ENCODE measurements around a stretch of chr2.

GRCh38 chr2:222863919-222864831 is 3.3 kb downstream of the ACSL3 start:
- PRO-cap, result no peak

GRCh38 chr2:222904201-222905378 is 43.8 kb downstream of the ACSL3 start:
- PRO-cap, result no peak

- PRO-cap, result no peak
Observed at GRCh38 chr2:223050711-223051674, 997 bp upstream of the KCNE4 start.

- PRO-cap, result no peak
Observed at GRCh38 chr2:223469260-223469776, 132.8 kb downstream of the SCG2 start.

DNA sequence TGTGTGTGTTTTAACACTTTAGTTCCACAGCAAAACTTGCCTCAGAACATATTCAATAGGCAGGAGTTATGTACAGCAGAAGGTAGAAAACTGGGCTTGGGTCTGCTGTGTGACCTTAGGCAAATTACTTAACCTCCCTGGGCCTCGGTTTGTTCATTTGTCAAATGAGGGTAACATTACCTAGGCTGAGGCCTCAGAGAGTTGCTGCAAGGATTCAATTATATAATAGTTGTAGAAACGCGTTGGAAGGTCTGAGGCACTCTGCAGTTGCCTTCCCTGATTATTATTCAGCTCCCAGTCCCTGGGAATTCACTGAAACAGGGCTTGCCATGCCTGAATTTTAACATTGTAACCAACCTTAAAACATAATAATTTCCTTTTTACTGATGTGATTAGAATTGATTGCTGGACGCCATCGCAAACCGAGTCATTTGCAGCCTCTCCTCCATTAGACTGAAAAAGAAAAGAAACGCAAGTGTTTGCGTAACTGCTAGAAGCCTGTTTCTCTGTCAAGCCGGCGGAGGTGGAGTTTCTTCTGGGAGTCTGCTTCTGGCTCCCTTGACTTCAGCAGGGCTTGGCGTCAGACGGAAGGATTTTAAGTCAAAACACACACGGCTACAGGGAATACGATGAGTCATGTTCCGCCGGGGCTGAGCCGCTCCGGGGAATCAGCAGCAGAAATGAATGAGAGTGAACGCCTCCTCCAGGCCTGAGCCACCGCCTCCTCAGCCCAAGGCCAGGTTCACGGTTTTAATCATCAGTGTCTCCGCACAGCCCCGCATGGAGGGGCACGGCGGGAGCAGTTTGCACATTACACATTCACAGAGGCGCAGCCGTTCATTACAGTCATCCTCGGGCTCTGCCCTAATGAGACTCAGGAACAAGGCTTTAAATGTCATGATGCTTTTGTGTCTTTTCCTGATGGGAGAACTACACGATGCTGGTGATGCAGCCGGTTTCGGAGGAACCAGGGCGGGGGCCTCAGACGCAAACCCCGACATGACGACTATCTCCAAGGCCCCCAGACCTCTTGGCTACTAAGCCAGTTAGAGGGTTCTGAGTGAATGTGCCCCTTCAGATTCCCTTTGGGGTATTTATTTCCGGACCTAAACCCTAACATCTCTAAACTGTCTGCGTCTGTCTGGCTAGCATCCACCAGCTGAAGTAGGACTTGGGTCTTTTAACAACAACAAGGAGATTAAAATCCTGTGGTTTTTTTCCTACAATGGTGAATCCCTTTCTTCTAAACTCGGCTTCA is 10.9 kb upstream of the SCG2 start:
- PRO-cap, result no peak

DNA sequence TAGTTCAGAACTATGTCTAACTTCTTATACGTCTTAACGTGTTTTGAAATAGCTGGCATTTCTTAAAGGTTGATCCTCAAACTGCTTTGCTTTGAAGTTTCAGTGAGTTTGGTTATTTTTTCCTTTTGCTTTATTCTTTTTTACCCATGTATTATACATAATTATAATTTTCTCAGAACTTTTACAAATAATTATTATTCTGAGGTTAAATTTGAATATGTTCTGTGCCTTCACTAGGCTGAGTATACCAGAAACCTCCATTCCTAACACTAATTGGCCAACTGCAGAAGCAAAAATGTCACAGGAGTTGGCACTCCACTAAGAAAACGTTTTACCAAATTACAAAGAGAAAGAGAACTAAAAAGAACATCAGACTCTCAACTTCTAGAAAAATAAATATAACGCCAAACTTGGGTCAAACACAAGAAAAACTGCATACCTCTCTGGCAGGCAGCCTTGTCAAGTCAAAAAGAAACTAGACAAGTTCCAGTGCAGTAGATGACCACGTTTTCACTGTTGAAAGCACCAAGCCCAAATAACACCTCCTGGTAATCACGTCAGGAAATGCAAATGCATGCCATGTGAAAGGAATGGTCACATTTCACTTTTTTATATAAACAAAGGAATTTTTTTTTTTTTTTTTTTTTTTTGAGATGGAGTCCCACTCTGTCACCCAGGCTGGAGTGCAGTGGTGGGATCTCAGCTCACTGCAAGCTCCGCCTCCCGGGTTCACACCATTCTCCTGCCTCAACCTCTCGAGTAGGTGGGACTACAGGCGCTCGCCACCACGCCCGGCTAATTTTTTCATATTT is 31.5 kb downstream of the AP1S3 start:
- PRO-cap, result no peak

DNA sequence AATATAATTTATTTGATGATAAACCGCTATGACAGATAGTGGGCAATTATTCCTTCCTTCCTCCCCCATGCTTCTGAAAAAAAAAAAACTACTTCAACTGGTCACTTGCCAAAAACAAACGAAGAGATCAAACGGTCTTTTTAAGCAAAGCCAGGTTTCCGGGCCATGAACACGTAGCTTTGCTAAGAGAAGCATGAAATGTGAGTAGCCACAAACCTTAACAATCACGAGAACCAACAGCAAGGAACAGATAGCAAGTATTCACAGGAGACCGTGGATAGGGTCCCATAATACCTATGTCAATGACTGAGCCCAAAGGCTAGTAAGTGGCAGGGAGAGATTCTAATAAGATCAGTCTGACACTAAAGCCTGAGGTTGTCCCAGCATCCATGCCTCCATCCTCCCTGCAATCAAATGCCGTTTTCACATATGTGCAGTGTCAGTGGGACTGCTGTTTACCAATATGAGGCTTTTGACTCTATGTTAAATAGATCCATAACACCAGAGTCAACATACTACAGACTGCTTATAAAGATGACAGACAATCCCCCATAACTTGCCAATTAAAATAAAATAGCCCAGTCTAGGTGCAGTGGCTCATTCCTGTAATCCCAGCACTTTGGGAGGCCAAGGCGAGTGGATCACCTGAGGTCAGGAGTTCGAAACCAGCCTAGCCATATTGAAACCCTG is 21.0 kb downstream of the AP1S3 start:
- PRO-cap, result no peak

DNA sequence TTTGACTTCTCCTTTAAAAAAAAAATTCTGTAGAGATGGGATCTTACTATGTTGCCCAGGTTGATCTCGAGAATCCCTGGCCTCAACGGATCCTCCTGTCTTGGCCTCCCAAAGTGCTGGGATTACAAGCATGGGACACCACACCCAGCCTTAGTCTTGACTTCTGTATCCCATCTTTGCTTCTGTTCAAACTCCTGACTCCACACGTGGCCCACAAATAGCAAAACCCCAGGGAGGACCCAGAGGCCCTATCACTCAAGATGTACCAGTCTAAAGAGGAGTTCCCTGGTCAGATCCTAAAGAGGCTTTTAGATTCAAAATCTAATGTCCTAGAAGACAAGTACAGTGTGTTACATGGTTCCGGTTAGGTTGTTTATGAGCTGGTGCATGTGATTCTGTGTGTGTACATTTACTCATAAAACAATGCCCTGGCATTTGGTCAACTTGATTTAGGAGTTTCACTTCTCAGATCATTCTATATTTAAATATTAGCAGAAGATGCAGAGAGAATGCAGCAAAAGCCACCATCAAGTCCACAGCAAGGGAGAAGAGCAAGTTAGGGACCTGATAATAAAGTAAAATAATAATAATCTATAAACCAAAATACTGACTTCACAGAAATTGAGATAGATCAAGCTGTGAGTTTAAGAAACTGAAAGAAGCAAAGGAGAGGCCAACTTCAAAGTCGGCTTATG is 4.0 kb upstream of the AP1S3 start:
- PRO-cap, result no peak

- PRO-cap, result no peak
Observed at GRCh38 chr2:223896629-223897159, 48.4 kb downstream of the WDFY1 start.

DNA sequence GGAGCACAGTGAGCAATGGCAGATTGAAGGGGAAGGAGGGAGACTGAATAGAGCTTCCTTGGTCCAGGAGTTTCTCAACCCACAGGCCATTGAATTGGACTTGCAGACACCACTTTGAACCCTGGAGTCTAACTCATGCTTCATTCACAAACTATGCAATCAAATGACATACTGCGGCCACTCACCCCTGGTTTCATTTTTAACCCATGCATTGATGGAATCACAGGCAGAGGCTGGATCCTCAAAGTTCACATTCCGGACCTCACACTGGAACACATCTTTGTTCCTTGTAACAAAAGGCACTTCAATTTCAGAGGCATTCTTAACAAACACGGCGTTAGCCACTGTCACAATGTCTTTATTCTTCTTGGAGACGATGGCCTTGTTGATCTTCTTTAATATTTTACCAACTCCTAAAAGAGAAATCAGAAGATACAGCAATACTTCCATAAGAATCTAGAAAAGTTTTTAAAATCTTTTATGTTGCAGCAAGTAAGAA is 40.7 kb downstream of the MRPL44 start:
- PRO-cap, result no peak

GRCh38 chr2:224001213-224002032 is 37.7 kb downstream of the SERPINE2 start:
- PRO-cap, result no peak

GRCh38 chr2:224499516-224499983 is 85.6 kb downstream of the CUL3 start:
- PRO-cap, result no peak

- PRO-cap, result no peak
Observed at GRCh38 chr2:224503581-224503876, 81.6 kb downstream of the CUL3 start.

GRCh38 chr2:224518753-224519620 is 66.2 kb downstream of the CUL3 start:
- PRO-cap, result no peak

DNA sequence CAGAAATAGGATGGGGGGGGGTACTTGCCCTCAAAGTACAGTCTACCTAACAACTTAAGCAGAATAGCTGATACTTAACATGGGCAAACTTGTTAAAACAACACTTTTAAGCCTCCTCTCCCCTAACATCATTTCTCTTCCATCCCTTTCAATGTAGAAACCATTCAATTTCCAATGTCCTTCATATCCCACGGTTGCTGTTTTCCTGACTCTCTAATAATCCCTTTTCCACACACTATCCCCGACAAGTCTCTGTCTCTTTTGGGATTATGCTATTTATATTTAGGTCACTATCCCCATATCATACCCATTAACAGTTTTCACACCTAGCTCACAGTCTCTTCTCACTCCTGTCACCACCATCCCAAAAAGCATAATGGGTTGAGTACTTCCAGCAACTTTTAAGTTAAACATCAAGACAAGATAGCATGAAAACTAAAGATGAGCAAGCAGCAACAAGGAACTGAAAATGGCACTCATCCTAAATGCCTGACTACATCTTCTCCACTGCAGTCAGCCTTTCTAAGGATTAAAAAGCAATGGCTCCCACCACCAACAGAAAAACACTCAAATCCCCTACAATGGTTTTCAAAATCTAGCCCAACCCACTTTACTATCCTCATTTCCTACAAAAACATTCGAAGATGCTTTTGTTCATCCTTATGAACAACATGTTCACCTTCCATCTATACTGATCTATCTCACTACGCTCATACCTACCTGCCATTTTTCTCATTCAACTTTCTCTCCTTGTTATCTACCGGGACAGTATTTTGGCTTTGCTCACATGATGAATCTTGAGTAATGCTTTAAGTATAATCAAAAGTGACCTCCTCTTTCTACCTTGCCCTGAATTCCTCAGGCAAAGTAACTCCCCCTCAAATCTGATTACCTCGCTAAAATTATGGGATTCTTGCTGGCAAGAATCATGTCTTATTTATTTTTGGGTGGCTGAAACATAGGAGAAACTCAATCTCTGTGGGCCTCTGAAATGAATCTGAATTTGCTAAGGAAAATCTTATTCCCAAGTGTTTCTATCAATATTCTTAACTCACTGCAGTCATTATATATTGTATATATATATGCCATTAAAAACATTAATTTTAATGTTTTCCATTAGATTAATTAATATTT is 38.1 kb downstream of the CUL3 start:
- PRO-cap, result no peak

GRCh38 chr2:224983018-224983428 is 59.2 kb downstream of the DOCK10 start:
- PRO-cap, result no peak

- PRO-cap, result no peak
Observed at GRCh38 chr2:226151058-226151612, 648.5 kb downstream of the IRS1 start.

GRCh38 chr2:226319926-226320442 is 479.6 kb downstream of the IRS1 start:
- PRO-cap, result no peak

- PRO-cap, result no peak
Observed at GRCh38 chr2:226423430-226423960, 376.1 kb downstream of the IRS1 start.

DNA sequence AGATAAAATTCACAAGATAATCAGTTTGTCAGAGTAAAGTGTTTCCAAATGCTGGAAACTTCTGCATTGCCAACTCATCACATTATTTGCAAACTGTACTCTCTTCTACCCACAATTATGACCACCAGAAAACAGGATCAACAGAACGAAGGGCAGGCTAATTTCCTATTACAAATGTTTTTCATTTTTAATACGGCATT is 6.0 kb downstream of the IRS1 start:
- PRO-cap, result no peak